Paraaortic lymph node (tissue), 1 donor: ENCODE results near the gene CLEC5A.

- PRO-cap = no peak
These were observed 40.4 kb downstream of the HIPK2 start for GRCh38 chr7:139737483-139737699.

GRCh38 chr7:139747823-139748129 is 30.0 kb downstream of the HIPK2 start:
- PRO-cap = no peak

GRCh38 chr7:139758288-139759034 is 19.3 kb downstream of the HIPK2 start:
- PRO-cap = no peak

GRCh38 chr7:139767134-139767832 is 10.5 kb downstream of the HIPK2 start:
- PRO-cap = bidirectional peak, plus-strand start at chr7:139767710, minus-strand start at chr7:139767605

GRCh38 chr7:139773681-139774249 is 4.0 kb downstream of the HIPK2 start:
- PRO-cap = no peak

GRCh38 chr7:139791166-139792001 is 13.6 kb upstream of the HIPK2 start:
- PRO-cap = no peak

DNA sequence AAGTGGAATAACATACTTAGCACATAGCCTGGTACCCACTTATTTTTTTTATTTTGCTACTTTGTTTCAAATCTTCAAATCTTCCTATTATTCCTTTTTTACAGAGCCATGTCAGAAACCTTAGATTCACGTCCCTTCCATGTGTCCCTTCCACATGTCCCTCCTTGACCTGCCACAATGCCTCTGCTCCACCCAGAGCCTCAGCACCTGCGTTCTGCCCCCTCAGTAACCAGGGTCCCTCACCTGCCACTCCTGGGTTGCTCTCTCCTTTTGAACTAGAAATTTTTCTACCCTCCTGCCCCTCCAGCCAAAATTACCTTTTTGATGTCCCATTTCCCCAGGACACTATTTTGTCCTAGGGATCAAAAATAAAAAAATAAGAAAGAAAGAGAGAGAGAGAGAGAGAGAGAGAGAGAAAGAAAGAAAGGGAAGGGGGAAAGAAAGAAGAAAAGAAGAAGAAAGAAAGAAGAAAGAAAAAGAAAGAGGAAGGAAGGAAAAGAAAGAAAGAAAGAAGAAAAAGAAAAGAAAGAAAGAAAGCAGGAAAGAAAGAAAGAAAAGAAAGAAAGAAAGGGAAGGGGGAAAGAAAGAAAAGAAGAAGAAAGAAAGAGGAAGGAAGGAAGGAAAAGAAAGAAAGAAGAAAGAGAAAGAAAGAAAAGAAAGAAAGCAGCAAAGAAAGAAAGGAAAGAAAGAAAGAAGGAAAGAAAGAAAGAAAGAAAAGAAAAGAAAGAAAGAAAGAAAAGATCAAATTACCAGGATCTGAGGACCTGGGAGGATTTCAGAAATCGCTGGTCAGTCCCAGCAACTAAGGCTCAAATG is 78.3 kb downstream of the PARP12 start:
- PRO-cap = no peak

- PRO-cap = no peak
These were observed 36.6 kb downstream of the PARP12 start for GRCh38 chr7:140025938-140026855.

- PRO-cap = no peak
These were observed 26.0 kb upstream of the PARP12 start for GRCh38 chr7:140088633-140089349.

- PRO-cap = no peak
These were observed 36.9 kb upstream of the PARP12 start for GRCh38 chr7:140099432-140100339.

- PRO-cap = no peak
These were observed 37.2 kb upstream of the KDM7A start for GRCh38 chr7:140213664-140214709.

DNA sequence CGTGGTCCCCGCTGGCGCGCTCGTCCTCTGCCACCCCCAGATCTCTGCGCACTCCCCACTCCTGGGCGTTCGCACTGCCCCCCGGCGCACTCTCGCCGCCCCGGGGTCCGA is 53.5 kb upstream of the KDM7A start:
- PRO-cap = no peak

GRCh38 chr7:140231781-140232457 is 55.1 kb upstream of the KDM7A start:
- PRO-cap = no peak

GRCh38 chr7:140527252-140527723 is 48.0 kb upstream of the MKRN1 start:
- PRO-cap = no peak

DNA sequence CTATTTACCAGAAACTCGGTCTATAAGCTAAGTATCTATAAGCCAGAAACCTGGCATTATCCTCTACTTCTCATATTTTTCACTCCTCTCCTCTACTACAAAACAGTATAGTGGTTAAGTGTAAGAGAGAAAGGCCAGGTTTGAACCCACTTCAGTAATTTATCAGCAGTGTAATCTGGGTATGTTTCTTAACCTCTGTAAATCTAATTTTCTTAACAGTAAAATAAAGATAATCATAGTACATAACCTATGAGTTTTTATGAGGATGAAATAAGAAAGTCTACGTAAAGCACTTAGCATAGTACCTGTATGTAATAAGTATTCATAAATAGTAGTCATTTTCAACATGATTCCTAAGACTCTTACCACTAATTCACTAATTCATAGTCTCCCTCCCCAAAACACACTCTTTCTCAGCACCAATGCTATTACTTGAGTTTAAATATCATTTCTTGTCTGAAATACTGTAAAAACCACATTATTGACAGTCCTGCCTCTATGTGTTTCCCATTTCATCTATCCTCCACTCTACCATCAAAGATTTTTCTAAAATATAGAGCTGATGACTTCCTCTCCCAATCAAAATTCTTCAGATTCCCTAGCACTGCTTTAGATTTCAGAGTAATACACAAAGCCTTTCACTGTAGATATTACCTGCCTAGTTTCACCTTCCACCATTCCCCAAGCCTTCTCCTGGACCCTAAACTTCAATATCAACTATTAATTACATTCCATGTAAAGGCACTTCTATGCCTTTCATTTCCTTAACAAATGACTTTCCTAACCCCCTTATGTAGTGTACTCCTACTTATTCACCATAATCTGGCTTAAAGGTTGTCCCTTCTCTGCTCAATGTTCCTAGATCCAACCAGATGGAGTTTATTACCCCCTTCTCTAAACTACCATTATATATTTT is 95.5 kb downstream of the NDUFB2 start:
- PRO-cap = no peak

DNA sequence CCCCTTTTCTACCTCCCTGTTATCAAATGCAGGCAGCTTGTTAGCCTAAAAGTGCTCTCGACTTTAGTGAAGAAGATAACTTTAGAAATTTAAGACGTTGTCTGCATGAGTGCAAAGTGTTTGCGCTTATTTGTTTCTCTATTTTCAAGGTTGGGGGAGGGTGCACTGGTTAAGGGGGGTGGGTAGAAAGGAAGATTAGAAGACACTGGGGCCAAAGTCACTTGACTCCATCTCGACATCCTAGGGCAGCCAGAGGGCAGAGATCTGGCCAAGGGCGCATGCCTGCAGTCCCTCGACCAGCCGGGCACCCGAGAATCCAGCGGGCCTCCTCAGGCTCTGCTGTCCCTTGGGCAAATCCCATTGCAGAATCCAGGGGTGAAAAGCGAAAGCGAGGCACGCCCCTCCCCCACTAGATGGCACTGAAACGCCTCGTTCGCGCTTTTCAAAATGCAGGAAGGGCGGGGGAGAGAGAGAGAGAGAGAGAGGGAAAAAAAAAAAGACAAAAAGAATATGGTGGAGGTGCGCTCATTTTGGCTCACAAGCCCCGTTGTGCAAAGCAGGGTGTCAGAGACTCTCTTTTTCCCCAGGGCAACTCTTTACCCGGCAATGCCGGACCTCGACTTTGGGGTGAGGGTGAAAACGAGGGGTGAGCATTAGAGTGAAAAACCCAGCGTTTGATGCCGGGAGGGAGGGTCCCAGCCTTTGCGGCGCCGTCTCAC is 2.7 kb upstream of the TMEM178B start:
- PRO-cap = no peak

DNA sequence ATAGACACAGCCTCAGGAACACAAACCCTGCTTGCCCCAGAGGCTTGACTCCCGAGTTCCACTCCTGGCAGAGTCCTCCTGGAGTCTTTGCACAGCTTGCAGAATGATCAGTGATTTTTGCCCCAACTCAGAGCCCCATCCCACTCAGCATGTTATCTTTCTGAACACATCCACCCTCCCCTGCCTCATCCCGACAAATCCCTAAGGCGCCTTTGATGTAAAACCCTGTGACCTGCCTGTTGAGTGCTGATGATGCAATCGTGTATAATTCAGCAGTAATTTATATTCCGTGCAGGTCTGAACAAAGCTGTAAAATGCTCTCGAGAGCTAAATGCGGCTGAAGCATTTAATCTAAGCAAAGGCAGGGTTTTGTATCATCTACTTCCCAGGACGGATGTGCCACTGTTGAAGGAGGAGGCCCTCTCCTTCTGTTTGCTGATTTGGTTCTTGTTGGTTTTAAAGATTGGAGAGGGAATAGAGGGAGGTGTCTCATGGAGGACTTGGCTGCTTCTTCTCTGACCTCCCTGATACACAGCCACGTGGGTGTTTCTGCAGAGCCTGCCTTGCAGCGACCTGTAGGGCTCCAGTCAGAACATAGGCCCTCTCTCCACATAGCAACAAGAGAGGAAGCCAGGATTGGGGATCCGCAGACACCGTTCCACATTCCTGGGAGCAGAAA is 90.4 kb upstream of the AGK start:
- PRO-cap = no peak

GRCh38 chr7:141946722-141947221 is at the start of gene CLEC5A:
CLEC5A (minus strand) TSS chr7:141946974.
- PRO-cap = no peak

DNA sequence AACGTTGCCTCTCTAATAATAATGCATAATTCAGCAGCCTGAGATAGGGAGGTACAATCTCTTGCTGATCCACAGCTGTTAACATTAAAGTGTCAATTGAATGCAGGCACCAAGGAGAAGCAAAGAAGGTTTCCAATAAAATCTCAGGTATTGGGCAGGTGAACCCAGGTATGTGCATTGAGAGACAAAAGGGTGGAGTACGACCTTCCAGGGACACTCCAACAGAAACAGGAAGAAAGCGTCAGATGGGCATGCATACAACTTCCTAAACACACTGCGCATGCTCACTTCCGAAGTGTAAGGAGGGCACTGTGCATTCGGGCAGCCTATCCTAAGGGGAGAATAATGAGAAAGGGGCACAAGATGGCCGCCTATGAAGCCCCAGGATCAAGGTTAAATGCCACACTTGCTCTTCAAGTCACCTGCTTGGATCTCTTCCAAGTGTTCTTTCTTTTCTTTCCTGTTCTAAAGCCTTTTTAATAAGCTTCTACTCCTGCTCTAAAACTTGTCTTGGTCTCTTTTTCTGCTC is 39.4 kb upstream of the PRSS1 start:
- PRO-cap = no peak

DNA sequence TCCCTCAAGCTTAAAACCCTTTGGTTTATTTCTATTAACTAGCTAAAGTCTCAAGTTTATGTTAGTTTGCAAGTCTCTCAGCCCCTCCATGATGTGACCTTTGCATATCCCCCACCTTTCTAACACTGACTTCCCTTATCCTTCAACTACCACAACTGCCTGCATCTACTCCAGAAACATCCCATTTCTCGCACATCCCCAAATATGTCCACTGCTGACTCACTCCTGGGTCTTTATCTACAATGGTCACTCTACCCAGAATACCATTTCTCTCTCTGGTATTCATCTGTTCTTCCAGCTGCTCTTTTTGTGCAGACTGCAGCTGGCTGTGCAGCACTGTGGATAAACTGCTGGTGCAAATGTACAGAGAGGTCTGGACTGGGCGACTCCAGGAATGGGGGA is 32.7 kb upstream of the PRSS1 start:
- PRO-cap = no peak